CMK (cell line): ENCODE measurements around the gene CYP2J2.

DNA sequence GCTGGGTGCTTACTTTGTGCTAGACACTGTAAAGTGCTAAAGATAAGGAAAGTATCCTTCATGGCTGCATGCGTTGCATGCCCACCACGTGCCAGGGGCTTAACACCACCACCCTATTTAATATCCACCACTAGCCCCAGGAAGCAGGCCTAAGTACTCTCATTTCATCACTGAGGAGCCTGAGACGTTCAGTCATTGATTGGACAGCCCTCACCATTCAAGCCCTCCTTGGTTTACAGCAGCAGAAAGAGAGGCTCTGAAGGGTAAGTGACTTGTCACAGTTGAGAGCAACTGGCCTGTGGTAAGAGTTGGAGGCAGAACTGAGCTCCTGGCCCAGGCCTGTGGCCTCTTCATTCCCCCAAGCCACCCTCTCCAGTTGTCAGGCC lies 112.3 kb upstream of the JUN start:
- RRBS: no CpG with 5 or more reads among the region's 3 CpGs

DNA sequence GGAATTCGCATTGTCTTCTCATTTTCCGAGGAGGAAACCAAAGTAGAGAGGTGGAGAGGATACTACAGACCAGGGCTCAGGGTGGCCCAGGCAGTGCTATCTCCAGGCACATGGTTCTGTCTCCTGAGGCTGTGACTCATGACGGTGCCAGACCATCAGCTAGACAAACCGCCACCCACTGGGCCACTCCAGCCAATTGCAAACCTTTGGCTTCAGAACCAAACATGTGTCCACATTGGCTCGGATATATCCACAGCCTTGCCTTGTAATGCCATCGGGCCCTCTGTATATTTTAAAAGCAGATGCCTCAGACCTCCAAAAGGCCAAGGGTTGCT lies 224.8 kb upstream of the JUN start:
- RRBS: no CpG with 5 or more reads among the region's 6 CpGs

DNA sequence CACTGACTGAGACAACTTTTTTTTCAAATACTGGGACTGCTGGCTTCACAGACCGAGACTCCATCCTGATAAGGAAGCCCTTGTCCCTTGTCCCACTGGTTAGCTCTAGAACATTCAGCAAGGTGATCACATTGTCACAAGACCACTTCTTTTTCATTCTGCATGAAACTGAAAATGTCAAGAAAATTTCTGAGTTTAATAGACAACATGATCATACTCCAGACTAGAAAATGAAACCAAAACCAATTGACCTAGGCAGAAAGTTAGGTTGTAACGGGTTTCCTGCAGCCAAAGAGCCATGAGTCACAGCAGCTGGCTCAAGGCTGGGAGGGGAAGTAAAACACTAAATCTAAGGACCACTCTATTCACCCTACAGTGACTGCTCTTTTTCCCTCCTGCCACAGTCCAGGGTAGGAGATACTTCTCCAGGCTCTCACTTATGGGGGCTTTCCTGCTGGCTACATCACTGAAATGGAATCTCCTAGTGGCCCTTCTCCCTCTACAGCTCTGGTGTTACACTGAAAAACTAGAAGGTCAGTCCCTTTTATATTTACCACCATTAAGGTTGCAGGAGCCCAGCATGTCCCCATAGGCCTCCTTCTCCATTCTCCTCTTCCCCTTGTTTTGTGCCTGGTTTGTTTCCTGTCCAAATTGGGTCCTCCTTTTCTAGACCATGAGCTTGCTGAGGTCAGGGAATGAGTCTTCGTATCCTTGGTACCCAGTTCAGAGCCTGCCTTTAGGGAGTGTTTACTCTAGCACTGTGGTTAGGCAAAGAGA lies 236.4 kb upstream of the JUN start:
- RRBS: no CpG with 5 or more reads among the region's 3 CpGs

DNA sequence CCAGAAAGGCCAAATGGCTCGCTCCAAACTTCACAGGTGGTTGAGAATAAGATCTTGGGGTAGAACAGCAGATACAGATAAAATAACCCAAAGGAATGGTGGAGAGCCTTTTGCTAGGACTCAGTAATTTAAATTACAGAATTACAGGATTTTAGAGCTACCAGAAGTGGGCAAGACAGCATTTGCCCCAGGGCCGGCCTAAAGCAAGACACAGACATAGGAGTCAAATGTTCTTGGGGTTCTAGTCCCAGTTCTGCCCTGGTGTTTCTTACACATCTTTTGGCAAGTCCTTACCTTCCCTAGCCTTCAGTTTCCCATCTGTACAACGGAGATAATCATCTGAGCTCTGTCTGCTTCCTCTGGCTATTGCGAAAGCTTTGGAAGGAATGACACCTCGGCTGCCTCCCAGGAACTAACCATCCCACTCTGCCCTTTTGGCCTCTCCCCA lies 253.3 kb upstream of the FGGY start:
- RRBS: no CpG with 5 or more reads among the region's 5 CpGs

GRCh38 chr1:59512190-59512708 lies 215.4 kb downstream of the FGGY start:
- RRBS: no CpG with 5 or more reads among the region's 4 CpGs

- RRBS: no CpG with 5 or more reads among the region's 4 CpGs
Measured at GRCh38 chr1:59570465-59571020, 244.2 kb upstream of the HOOK1 start.

DNA sequence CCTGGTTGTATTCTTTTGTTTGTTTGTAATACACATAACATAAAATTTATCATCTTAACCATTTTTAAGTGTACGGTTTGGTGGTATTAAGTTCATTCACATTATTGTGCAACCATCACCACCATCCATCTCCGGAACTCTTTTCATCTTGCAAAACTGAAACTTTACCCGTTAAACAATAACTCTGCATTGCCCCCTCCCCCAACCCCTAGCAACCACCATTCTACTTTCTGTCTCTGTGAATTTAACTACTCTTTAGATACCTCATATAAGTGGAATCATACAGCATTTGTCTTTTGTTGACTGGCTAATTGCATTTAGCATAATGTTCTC lies 117.6 kb upstream of the HOOK1 start:
- RRBS: no CpG with 5 or more reads among the region's 3 CpGs

GRCh38 chr1:59926124-59927261 lies at the start of gene CYP2J2:
CYP2J2 (minus strand) TSS chr1:59926773.
- RRBS: 20% methylated on average over 2 of the region's 43 CpGs

- RRBS: no CpG with 5 or more reads among the region's 5 CpGs
Measured at GRCh38 chr1:60547781-60548235, 474.2 kb upstream of the C1orf87 start.

GRCh38 chr1:60621227-60621939 lies 461.0 kb upstream of the NFIA start:
- RRBS: no CpG with 5 or more reads among the region's 11 CpGs

- RRBS: no CpG with 5 or more reads among the region's 8 CpGs
Measured at GRCh38 chr1:61113452-61114051, 31.2 kb downstream of the NFIA start.

- RRBS: no CpG with 5 or more reads among the region's 1 CpG
Measured at GRCh38 chr1:61121046-61121304, 38.6 kb downstream of the NFIA start.

- RRBS: no CpG with 5 or more reads among the region's 6 CpGs
Measured at GRCh38 chr1:61254526-61255370, 172.4 kb downstream of the NFIA start.

DNA sequence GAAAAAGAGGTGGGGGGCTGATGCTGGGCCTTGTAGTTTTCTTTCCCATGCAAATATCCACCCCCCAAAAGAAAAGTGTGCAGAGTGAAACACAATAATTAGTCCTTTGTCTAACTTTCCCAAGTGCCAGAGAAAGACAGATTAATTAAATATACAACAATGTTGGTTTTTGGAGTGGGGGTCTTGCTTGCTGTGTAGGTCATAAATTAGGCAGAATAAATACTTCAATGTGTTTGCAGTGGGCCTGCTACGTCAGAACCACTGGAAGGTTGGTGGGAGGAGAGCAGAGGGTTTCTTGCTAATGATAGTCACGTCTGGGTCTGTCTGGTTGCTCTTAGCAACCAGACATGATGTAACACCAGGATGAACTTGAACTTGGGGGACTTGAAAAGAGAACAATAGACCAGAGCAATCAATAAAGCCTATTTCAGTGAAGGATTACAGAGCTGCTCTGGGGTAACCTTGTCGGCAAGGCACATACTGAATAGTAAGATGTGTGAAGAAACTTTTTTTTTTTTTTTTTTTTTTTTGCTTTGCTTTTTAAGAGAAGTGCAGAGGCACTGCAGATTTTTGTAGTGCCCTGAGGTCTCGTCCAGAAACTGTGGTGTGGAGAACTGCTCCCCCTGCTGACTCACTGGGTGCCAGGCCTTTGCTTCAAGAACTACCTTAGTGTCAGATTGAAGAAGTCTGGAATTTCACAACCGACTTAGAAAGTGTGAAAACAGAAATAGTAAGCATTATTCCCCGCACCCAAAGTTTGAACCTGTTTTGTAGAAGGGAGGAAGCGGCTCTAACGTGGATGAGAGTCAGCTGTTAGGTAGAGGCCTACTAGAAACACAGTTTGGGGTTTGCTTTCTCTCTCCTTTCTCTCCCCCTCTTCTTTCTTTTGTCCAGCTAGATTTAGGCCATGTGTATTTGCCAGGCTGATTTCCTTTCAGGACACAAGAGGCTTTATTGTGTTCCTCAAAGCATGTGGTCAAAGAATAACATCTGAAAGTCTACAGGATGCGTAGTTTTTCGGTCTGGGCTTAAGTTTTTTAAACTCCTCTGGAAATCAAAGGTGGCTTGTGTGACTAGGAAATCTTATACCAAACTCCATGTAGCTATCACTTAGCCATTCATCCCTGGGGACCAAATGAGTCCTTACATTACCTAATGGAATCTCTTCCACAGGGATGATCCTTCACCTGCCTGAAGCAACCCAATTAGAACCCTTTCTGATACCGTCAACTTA lies 271.6 kb downstream of the TM2D1 start:
- RRBS: no CpG with 5 or more reads among the region's 11 CpGs

DNA sequence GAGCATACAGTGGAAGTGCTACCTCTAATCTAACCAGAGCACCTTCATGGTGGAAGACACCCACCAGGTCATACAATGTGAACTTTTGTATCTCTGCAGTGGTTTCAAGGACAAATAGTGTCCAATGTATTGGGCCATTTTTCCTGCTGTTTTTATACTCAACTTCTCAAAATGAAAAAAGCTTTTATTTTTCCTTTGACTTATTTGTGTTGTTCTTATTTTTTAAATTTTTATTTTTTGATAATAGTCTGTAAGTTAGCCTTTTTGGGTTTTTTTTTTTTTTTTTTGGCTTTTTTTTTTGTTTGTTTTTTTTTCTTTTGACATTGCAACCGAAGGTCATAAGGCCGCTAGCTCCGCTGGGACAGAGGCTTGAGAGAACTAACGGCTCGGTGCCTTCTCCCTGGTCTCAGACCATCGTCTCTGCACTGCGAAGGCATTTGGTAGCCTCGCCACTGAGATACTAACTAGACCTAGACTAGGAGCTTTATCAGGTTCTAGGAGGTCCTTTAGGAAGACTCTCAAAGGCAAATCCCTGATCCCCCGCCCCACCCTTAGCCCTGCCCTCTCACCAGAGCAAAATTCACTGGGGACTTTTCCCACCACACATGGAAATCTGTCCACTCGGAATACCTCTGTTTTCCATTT lies 263.1 kb downstream of the TM2D1 start:
- RRBS: no CpG with 5 or more reads among the region's 10 CpGs

GRCh38 chr1:61491422-61491612 lies 233.6 kb downstream of the TM2D1 start:
- RRBS: no CpG with 5 or more reads among the region's 3 CpGs

GRCh38 chr1:61591642-61592295 lies 133.2 kb downstream of the TM2D1 start:
- RRBS: no CpG with 5 or more reads among the region's 11 CpGs

- RRBS: 18% methylated on average over 2 of the region's 14 CpGs
Measured at GRCh38 chr1:62286638-62287336, 32.4 kb downstream of the KANK4 start.

GRCh38 chr1:62511036-62511801 lies 74.4 kb downstream of the USP1 start:
- RRBS: no CpG with 5 or more reads among the region's 2 CpGs

DNA sequence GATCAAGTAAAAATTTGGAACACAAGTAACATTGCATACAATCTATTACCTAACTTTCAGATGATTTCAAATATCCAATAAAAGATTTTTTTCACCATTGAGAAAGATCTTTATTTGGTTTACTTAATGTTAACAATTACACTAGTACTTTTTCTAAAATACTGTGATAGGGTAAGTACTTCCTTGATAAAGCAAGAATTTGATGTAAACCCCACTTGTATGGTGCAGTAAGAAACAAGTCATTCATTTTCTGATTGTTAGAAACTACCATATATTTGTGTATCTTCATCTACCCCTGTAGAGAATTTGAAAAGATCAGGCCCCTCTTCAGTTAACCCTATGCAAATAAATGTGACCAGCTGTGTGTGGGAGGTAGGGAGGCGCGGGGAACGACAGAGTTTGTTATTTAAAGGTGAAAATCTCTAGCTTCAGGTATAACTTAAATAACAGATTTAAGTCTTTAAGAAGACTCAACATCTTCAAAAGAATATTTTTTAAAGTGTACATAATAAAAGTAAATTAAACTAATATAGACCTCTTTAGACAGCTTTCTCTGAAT lies 15.8 kb downstream of the ANGPTL3 start:
- RRBS: no CpG with 5 or more reads among the region's 3 CpGs